Cardiac ventricle fibroblast (primary cell): ENCODE measurements around the gene ANKRD31.

DNA sequence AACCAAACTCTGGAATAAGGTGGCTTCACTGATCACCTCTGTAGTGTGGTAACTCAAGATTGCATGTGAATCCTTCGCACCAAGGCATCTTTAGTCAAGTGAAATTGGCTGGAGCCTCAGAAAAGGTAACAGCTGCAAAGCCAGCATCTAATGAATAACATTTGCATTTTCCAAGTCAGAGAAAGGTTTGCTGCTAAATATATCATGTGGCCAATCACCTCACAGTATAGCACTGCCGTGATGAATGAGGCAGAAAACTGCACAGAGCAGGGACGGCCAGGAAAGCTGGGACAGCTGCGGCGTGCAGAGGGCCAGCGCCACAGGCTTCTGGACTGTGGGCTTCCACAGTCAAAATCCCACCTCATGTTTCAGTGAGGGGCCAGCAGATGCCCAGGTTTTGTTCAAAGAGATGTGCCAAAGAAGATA, 18.5 kb downstream of the MRPS27 start:
- RAMPAGE, long total RNA: no peak

DNA sequence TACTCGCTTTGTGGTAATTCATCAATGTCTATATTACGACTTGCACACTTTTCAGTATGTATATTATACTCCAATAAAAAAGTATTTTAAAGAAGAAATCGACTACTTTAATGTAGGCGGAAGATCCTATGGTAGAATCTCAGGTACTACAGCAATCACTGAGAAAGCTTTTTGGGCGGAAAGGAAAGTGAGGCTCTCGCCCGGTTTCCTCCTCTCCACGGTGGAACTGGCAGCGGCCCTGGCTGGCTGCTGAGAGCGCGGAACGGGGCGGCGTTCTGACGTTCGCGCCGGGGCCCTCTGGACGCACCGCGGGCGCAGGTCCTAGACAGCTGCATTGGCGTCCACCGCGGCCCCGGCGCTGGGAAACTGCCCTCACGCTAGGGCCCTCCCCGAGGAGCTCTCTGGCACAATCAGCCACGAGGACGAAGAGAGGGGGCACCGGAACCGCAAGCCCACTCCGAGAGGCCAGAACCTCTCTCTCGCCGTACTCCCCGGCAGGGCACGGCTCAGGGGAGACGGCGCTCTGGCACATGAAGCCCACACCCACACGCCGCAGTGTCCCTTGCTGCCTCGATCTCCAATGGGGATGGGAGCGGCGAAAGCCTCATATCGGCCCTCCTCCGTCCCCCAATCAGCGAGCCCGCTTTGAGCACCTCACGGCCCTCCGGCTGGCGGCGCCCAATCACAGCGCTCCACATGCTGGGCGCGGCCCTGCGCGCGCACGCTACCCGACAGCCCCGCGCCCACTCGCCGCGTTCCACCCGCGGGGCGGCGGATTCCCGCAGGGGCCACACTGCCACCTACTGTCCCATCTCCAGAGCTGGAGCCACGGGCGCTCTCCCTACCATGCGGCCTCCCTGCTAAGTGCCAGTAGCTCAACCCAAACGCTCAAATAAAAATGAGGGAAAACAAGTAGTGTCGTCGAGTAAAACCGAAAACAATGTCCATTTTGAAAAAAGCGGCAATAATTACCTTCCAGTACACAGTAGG, 12.0 kb downstream of the MRPS27 start:
- RAMPAGE, long total RNA: no peak

- RAMPAGE, long total RNA: no peak
Observed at GRCh38 chr5:72504066-72504627, 3.1 kb downstream of the ZNF366 start.

GRCh38 chr5:72637068-72637516, 129.9 kb upstream of the ZNF366 start:
- RAMPAGE, long total RNA: no peak

GRCh38 chr5:72815488-72815858, 988 bp upstream of the TNPO1 start:
- RAMPAGE, long total RNA: no peak

DNA sequence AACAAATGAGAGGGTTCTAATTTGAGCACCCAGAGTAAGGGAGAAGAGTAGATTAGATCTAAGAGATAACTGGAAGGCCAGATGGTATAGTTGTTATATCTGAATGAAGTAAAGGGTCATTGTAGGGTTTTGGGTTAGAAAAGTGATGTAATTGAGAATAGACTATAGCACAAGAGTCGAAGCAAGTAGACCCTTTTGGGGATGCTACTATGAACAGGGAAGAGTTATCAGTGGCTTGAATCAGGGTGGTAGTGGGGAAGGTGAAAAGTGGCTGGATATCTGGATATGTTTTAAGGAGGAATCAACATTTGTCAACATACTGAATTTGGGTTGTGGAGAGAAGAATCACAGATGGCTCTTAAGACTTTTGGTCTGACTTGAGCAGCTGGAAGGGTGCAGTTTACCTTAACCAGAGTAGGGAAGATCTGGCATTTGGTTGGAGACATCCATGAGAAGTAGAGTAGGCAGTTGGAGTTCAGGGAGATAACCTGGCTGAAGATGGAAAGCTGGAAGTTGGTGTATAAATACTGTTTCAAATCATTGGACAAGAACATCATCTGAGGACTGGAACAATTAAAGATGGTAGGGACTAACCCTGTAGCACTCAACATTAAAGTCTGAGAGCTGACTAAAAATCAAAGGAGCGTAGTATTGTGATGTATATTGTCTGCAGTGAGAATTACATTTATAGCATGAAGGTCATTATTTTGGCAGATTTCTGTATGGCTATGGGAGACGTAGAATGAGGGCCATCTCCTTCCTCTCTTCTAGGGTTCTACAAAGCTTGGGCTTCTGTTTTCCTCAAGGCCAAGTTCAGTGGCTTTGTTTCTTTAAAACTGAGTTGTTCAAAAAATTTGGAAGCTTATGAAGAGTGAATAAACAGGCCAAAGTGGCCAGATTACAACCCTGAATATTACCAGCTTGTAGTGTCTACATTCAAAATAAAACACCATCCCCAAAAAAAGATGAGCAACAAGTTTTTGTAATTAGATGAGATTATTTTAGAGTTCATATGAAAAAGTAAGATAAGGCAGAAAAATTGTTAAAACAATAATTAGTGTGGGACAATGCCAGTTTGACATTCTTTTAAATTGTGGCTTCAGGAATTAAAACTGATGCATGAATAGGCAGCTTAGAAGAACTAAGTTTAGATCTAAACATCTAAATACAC, 38.2 kb upstream of the FCHO2 start:
- RAMPAGE, long total RNA: no peak

DNA sequence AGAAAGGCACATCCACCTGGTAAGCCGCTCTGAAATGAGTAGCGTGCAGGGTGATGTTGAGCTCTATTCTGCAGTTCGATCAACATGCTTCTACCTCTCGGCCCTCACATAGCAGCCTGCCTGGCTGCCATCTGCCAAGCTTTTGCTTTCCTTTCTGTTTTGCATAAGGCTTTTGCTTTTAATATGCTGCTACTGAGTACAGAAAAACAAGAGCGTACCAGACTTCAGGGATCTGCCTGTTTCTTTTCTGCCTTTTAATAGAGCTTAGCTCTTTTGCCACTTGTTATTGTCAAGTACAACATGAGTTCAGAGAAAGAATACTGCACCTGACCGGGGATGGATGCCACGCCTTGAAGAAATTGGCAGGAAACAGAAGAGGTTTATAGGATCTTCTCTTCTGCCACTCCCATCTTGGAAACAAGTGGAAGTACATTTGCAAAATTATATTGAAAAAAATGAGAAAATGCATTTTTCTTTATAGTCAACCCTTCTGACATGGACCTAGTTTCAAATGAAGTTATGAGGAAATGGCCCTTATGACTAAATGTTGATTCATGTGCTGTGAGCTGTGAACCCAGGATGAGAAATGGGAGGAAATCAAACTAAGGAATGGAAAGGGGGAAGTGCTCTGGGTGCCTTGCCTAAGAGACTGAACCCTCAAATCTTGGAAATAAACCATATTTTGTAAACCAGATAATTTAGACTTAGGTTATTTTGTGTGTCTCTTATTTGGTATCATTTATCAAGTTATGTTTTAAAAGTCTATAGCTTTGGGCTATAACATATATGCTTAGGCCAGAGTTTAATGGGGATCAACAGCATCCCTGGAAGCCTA, 3.9 kb upstream of the FCHO2 start:
- RAMPAGE, long total RNA: no peak

DNA sequence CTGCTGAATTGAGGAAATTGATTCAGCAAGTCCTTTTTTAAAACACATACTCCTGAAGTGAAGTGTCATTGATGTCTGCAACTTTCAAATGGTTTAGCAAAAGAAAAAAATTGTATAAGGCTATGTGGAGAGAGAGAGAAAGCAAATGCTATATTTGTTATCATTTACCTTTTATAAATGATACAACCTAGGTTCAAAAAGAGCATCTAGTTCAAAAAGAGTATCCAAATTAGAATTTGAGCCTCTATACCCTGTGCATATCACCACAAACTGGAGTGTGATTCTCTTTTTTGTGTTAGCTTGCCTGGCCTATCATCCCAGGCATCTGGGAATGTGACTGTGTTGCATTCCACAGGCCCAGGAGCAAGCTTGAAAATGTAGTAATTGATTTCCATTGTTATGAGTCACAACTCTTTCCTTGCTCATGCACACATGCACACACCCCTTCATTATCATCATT, 75.0 kb downstream of the FCHO2 start:
- RAMPAGE, long total RNA: no peak

DNA sequence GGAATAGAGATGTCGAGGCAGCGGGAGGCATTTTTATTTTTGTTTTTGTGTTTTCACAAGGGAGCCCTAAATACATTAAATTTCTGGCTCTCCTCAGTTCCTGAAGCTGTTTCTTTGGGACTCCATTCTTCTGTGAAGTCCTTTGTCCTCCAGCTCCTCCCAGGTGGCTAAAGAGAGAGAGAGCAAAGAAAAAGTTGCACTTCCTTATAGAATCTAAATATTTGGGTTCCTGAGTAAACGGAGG, 73.4 kb downstream of the TMEM174 start:
- RAMPAGE, long total RNA: no peak

DNA sequence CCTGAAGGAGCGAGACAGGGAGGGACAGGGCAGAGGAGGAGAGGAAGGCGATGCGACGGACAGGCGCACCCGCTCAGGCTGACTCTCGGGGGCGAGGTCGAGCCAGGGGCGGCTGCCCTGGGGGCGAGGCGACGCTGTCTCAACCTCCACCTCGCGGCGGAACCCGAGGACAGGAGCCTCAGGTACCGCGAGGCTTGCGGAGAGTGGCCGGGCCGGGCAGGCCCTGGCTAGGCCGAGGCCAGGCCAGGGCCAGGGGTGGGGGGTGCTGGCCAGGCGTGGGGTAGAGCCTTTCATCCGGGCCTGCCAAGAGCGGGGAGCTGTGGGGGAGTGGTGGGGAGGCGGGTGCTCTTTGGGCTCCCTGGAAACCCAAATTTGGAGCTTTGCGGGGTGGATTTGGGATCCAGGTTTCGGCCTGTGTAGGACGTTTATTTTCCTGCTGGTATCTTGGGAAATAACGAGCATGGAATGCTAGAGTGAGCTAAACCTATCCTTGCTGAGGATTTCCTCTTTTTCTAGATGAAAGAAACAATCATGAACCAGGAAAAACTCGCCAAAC, 454 bp downstream of the BTF3 start:
- RAMPAGE, long total RNA: no peak

DNA sequence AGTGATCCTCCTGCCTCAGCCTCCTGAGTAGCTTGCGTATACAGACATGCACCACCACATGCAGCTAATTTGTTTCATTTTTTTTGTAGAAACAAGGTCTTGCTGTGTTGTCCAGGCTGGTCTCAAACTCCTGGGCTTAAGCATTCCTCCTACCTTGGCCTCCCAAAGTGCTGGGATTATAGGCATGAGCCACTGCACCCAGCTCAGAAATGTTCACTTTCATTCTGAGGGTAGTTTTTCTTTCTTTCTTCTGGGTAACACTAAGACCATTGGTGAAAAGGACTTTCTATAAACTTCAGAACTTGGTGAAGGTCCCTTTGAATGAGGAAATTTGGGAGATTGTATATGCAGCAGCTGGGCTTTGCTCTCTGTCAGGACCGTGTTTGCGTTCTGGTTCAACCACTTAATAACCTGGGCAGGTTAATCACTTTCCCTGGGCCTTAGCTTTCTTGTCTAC, 196.8 kb downstream of the ARHGEF28 start:
- RAMPAGE, long total RNA: no peak

- RAMPAGE, long total RNA: no peak
Observed at GRCh38 chr5:73857782-73858684, 232.0 kb downstream of the ARHGEF28 start.

DNA sequence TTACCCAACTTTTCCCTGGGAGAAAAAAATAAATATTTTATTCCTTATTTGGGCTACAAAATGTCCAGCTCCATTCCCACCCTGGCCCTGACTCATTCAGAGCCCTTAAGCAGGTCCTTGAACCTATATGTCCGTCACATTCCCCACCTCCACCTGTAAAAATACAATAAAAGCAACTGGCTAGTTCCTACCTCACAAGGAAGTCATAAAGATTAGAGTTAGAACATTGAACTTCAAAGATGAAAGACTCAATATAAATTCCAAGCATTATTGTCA, 221.9 kb downstream of the ENC1 start:
- RAMPAGE, long total RNA: no peak

- RAMPAGE, long total RNA: no peak
Observed at GRCh38 chr5:74630374-74630967, 10.1 kb downstream of the ENC1 start.

GRCh38 chr5:74720092-74720923, 35.3 kb downstream of the HEXB start:
- RAMPAGE, long total RNA: no peak

GRCh38 chr5:75037014-75037431, 15.3 kb downstream of the GCNT4 start:
- RAMPAGE, long total RNA: no peak

GRCh38 chr5:75236347-75237509, at the start of gene ANKRD31:
Gene ANKRD31, minus strand, starts transcription at chr5:75236878.
- RAMPAGE, long total RNA: no peak

- RAMPAGE, long total RNA: no peak
Observed at GRCh38 chr5:75277480-75277994, 40.9 kb upstream of the ANKRD31 start.

DNA sequence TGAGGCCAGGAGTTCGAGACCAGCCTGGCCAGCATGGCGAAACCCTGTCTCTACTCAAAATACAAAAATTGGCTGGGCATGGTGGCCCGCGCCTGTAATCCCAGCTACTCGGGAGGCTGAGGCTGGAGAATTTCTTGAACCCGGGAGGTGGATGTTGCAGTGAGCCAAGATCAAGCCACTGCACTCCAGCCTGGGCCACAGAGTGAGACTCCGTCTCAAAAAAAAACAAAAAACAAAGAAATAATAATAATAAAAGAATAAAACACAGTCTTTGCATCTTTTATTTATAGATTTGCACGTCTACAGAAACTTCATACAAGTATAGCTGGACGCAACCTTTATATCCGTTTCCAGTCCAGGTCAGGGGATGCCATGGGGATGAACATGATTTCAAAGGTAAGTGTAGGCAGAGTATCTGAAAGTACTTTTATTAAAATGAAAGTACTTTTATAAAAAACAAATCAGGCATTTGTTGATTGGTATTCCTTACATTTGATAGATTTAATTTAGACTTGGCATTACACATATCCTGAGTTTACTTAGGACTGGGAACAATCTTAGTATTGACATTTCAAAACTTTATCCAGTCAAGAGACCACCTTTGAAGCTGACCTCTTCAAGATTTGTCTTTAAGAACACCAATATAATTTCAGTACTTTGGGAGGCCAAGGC, 19.2 kb downstream of the HMGCR start:
- RAMPAGE, long total RNA: no peak

DNA sequence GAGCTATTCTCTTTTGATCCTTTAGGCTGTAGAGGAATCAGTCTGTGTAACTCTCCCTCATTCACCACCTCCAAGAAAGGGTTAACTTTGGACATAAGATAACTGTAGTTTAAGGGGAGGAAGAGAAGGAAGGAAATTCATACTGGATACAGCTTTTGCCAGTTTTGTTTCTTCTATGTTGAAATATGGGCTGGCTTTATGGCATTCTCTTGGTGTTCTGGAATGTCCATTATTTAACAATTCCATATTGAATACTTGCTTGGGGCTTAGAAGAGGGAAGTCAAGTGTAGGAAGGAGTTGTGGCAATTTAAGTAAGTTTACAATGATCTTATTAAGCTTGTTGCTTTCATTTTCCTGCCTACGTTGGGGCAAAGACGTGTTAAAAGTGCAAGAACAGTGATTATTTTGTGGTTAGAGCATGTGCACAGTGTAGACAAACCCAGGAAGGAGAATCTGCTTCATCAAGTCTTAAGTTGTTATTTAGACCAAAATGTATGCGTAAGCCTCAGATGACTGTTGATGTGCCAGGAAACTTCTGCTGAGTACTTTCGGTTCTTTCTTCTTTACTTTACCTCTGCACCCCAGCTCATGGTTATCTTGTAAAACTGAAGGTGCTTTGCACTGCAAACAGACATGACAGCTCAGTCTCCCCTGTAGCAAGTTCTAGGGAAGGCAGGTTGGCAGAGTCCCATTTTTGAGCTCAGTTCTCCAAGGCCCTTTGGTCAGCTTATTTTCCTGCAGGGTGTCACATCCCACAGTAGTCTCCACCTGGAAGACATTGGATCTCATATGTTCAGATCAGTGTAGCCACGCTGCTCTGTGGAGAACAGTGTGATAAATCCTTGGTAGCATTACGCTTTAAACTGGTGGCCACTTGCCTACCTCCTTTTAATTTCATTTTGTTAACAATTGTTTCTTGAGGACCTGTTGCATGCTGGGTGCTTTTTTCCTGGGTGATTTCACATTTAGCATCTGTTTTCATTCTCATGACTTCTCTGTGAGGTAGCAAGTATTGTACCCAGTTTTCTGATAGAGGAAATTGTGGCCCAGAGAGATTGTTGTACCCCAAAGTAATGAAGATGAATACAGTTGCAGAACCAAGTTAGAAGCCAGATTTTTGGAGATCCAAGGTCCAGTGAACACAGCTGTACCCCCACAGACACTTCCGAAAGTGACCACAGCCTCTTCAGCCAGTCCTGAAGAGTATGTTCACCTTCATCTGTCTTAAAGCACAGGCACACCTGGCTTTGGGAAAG, 75.6 kb downstream of the F2RL2 start:
- RAMPAGE, long total RNA: no peak